Caco-2 (cell line): ENCODE data around the gene SNX1.

- PRO-cap: no peak
- RRBS: no CpG with 5 or more reads among the region's 2 CpGs
Observed at GRCh38 chr15:63190746-63191234, 1.4 kb downstream of the RAB8B start.

DNA sequence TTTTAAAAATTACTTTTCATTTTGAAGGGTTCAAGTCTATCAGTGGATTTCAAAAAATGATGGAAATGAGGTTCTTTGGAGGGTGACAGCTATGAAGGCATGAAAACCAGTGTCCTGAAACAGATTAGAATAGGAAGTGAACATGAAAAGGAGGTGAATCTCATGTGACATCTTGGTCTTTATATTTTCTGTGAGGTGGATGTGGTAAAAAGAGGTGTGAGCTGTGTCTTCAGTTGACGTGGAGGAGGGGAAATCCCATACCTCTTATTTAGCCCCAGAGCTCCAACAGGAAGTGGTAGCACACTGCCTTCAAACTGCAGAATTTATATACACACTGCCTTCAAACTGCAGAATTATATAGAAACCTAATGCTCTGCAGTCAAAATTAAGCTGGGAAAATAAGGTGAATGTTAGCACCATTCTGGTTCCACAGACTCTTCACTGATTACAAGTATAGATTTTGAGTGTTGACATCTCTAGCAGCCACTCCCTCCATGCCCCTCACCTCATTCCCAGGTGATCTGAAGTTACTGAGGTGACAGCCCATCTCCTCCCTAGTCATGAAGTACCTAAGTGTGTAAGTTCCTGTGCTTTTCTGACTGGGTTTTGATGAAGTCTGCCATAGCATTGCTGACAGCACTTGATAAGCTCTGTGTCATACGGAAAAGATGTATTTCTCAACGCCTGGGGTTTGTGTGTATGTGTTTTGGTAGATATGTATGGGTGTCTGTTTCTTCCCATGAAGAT lies 2.6 kb downstream of the RAB8B start:
- PRO-cap: no peak
- RRBS: no CpG with 5 or more reads among the region's 3 CpGs

DNA sequence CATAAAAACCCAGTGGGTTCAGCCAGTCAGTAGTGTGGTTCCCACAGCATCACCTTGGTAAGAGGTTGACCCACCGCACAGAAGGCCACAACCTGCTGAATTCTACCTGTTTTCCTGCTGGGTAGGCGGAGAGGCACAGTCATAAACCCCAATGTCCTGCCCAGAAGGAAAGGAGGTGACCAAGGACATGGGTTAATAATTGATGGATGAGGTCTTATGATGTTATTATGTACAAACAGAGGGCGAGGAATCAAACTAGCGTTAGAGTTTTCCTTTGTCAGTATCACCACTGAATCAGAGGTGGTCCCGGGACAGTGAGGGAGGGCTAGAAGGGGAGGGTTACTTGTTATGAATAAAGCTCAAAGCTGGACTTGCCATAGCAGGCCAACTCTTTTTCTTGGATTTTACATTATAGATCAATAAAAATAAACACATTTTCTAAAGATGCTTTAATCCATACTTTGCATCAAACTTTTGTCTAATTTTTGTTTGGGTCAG lies 27.7 kb downstream of the CA12 start:
- PRO-cap: no peak
- RRBS: no CpG with 5 or more reads among the region's 5 CpGs

DNA sequence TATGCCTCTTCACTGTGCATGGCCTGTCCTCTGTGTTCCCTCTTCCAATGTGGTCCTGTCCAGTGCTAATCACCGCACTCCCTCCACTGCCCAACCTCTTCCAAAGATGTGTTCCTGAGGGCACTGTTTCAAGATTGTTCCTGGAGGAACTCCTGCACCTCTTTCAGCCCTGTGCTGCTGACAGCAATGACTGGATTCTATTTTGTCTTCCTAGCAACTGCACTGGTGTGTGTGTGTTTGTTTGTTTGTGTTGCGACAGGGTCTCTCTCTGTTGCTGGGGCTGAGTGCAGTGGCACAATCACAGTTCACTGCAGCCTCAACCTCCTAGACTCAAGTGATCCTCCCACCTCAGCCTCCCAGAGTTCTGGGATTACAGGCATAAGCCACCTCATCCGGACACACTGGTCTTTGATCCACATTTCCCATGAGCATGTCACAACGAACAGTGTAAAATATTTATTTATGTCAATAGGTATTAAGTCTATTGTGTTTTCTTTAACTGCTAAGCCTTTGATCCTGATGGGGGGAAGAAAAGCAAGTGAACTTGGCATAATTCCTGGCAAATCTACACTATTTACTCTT lies 16.8 kb downstream of the CA12 start:
- PRO-cap: no peak
- RRBS: no CpG with 5 or more reads among the region's 4 CpGs

- PRO-cap: no peak
- RRBS: no CpG with 5 or more reads among the region's 10 CpGs
Observed at GRCh38 chr15:63381028-63381318, 673 bp downstream of the CA12 start.

DNA sequence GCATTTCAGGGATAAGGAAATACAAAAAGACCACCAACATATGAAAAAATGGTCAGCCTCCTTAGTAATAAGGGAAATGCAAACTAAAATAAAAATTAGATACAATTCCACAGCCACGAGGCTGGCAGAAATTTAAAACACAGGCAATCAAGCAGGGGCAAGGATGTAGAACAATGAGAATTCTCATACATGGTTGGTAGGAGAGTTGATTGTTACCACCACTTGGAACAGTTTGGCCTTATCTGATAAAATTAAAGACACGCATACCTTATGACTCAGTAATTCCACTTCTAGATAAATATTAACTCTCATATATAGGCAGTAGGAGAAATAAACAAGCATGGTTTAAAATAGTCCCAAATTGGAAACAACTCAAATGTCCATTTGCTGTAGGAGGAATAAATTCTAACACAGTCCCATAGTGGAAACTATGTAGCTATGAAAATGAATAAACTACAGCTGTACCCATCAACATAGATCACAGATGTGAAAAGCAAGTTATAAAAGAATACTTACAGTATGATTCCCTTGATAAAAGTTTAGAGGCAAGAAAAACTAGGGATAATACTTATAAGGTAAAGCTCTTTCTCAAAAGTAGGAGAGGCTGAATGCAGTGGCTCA lies 42.3 kb upstream of the USP3 start:
- PRO-cap: unidirectional peak, minus-strand start at position 244 of the sequence
- RRBS: no CpG with 5 or more reads among the region's 2 CpGs

DNA sequence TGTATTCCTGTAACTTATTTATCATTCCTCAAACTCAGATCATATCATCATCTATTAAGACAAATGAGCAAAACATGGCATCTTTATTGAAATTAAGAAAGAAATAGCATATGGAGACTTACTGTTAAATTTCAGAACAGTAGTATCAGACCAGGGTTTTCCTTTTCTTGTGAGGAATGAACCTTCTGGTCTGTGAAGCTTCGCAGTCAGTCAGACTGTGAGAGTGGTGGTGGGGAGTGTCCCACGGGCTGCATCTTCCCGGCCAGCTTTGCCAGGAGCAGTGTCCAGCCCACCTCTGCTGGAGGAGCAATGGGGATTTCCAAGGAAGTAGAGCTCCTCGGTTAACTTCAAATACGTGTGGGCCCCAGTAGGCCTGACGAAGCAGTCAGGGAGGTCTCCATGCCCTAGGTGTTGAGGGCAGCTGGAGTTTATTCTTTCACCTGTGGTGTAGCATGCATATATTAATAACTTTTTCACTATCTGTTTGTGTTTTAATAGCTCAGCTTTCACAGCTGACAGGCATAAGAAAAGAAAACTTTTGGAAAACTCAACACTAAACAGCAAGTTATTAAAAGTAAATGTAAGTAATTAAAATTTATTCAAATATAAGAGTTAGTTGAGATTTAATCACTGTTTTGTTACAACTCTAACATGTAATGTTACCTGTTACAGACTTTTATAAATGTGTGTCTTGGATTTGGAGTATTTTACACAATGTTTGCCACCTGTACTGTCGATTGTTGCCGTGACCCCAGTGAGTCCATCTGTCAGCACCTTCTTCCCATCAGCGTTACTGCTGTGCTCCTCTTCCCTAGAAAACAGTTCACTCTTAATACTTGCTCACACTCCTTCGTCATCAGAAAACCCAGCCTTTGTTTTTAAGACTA lies 40.8 kb upstream of the FBXL22 start:
- PRO-cap: no peak
- RRBS: no CpG with 5 or more reads among the region's 10 CpGs

DNA sequence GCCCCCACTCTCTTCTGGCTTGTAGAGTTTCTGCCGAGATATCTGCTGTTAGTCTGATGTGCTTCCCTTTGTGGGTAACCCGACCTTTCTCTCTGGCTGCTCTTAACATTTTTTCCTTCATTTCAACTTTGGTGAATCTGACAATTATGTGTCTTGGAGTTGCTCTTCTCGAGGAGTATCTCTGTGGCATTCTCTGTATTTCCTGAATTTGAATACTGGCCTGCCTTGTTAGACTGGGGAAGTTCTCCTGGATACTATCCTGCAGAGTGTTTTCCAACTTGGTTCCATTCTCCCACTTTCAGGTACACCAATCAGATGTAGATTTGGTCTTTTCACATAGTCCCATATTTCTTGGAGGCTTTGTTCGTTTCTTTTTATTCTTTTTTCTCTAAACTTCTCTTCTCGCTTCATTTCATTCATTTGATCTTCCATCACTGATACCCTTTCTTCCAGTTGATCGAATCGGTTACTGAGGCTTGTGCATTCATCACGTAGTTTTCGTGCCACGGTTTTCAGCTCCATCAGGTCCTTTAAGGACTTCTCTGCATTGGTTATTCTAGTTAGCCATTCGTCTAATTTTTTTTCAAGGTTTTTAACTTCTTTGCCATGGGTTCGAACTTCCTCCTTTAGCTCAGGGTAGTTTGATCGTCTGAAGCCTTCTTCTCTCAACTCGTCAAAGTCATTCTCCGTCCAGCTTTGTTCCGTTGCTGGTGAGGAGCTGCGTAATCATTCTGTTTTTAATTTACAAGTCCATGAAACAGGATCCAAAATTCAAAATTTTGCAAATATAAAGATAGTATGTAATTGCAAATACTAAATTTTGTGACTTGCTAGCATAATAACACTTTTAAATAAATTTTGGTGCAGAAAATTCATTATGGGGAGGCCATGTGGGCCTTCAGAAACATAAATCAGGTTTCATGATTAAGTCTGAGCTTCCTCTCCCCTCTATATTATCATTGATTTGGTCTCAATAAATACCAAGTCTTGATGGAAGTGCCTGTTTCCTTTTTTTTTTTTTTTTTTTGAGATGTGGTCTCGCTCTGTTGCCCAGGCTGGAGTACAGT lies 24.5 kb downstream of the FBXL22 start:
- PRO-cap: no peak
- RRBS: no CpG with 5 or more reads among the region's 18 CpGs

DNA sequence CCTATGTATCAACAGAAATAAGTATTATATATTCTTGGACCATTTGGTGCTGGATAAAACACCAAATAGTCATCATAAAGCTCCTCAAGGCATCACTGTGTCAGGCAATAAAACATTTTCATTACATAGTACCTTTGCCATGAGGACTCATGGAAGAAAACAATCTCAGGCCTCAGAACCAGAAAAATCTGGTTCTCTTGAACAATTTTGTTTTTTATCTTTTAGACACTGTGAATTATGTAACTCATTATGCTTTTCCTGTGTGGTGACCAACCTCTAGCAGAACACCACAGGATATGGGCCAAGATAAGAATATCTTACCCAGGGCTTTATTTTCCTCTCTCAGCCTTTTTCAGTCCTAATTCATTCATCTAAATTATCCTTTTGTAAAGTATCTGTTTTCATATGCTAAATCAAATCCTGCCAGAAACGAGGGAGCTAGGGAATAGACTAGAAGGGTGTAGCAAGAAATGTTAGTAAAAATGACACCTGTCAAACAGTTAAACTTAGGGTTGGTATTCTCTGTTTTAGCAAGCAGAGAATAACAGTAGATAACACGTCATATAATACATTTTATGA lies 111.0 kb downstream of the FBXL22 start:
- PRO-cap: no peak
- RRBS: no CpG with 5 or more reads among the region's 2 CpGs

GRCh38 chr15:63807138-63807889 lies 26.4 kb downstream of the HERC1 start:
- PRO-cap: no peak
- RRBS: no CpG with 5 or more reads among the region's 2 CpGs

- PRO-cap: no peak
- RRBS: no CpG with 5 or more reads among the region's 5 CpGs
Observed at GRCh38 chr15:63831162-63831845, 2.4 kb downstream of the HERC1 start.

- PRO-cap: no peak
- RRBS: no CpG with 5 or more reads among the region's 4 CpGs
Observed at GRCh38 chr15:63942604-63943249, 103.6 kb downstream of the DAPK2 start.

- PRO-cap: bidirectional peak, plus-strand start at chr15:64095982, minus-strand start at chr15:64095824
- RRBS: 2% methylated on average over 10 of the region's 46 CpGs
Observed at GRCh38 chr15:64095621-64096229, at the start of gene SNX1. Gene SNX1 (plus strand): TSS chr15:64095982.

DNA sequence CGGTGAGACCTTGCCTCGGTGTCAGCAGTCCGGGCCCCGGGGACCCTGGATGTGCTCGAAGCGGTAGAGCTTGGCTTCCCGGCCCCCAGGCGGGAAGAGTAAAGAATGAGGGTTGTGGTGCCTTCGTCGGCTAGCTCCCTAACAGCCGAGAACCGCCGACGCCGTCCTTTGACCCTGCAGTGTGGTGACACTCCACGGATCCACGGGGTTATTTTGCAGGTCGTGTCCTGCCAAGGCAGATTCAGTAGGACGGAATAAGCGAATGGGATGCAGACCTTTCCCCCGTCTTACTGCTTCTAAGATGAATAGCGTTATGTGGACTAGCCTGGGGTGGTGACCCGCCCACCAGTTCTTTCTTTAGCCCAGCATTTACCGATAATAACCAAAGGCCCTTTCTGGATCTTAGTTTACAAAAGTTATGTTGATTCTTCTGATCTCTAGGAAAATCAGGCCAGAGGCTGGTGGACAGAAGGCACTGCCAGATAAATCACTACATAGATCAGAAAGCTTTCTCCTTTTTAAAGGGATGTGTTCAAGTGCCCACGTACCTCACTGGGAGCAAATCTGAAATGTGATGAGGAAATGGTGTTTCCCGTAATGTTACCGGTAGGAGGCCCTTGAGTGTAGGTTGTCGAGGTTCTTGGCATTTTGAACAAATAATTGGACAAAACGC lies 620 bp downstream of the SNX1 start:
- PRO-cap: unidirectional peak, minus-strand start at position 143 of the sequence
- RRBS: 2% methylated on average over 5 of the region's 29 CpGs

GRCh38 chr15:64180120-64180348 lies 17.2 kb upstream of the PPIB start:
- PRO-cap: no peak
- RRBS: no CpG with 5 or more reads among the region's 3 CpGs

DNA sequence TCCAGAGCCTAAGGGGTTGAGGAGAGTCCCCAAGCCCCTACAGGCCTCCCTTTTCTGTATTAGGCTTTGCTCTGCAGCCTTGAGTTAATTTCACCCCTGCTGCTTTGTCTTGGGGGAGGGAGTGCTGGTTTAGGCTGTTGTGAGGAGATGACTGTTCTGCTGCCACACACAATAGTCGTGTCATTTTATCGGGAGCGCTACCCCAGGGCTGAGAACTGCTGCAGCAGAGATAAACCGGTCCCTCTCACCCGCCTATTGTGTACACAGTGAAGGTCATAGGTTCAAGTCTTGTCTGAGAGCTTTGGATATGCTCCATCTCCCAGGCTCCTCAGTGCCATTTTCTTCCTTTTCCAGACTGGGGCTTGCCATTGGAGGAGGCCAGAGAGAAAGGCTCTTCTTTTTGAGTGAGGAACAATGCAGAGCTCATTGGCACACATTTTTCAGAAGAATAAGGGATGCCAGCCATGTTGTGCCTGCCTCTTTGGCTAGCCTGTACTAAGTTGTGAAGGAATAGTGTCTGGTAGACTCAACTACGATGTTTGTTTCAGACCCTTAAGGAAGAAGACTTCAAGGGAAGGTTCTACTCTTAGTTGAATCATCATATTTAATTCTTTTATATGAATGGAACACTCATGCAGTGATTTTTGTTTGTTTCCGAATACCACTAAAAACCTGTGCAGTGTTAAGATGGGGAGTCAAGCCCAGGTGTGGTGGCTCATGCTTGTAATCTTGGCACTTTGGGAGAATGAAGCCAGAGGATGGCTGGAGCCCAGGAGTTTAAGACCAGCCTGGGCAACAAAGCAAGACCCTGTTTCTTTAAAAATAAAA lies 1.6 kb downstream of the ZNF609 start:
- PRO-cap: no peak
- RRBS: no CpG with 5 or more reads among the region's 7 CpGs

DNA sequence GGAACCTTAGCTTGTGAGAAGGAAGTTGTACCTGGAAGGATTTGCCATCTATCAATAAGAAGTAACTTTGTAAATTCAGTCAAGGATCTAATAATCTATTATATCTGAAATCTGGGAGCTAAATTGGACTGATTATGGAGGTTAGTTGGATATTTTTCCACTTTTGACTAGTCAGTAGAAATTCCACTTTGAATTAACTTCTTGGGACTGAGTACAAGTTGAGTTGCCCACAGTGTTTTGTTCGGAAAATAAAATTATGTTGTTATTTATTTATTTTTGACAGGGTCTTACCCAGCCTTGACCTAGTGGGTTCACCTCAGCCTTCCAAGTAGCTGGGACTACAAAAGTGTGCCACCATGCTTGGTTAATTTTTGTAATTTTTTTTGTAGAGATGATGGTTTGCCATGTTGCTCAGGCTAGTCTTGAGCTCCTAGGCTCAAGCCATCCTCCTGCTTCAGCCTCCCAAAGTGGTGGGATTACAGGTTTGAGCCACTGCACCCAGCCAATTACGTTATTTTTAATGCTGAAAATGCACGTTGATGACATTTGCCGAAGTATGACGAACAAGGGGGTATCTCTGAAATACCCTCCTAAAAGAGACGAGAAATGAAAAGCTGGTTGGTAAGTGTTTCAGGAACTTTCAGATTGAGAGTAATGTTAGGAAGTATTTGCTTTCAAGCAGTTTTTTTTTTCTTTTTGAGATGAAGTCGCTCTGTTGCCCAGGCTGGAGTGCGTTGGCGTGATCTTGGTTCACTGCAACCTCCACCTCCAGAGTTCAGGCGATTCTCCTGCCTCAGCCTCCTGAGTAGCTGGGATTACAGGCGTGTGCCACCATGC lies 9.7 kb downstream of the ZNF609 start:
- PRO-cap: no peak
- RRBS: no CpG with 5 or more reads among the region's 11 CpGs

- PRO-cap: no peak
- RRBS: no CpG with 5 or more reads among the region's 2 CpGs
Observed at GRCh38 chr15:64651568-64651919, 123.8 kb downstream of the RBPMS2 start.

- PRO-cap: no peak
- RRBS: no CpG with 5 or more reads among the region's 6 CpGs
Observed at GRCh38 chr15:64685052-64686133, 90.0 kb downstream of the RBPMS2 start.

- PRO-cap: unidirectional peak, plus-strand start at chr15:64774851
- RRBS: 2% methylated on average over 24 of the region's 69 CpGs
Observed at GRCh38 chr15:64774567-64775157, 727 bp downstream of the RBPMS2 start.